Ishikawa (cell line): ENCODE measurements around the gene FKBP9.

DNA sequence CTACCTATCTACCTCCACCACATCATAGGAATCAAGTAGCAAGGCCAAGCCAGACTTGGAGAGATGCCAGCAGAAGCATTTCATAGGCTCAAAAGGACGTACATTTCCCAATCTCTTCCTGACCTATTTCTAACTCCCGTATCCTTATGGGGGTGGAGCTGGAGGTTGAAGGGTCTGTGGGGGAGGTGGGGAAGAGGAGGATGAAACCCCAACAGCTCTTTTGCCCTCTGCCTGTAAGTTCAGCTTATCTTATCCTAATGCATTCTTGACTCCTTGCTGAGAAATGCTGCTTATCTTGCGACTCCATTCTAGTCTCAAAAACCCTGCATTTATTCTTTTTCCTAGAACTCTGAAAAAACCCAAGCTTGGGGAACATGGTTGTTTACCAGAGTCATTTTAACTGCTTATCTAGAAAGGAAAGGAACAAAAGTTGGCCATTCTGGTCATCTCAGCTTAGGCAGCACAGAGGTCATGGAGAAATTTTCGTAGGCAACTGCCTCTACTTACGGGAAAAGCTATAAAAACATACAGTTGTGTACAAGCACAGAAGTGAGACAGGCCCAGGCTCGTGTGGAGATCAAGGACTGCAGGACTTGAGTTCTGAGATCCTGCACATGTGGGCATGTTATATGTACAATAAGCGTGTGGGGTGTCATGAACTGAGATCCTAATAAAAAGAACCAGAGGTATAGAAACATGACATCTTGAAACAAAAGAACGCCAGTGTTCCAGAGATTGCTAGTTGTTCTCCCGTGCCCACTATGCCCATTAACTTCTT, 9.4 kb downstream of the INMT start:
- RRBS, result no CpG with 5 or more reads among the region's 9 CpGs

- RRBS, result no CpG with 5 or more reads among the region's 7 CpGs
These were observed 43.6 kb downstream of the MINDY4 start for GRCh38 chr7:30814521-30815599.

DNA sequence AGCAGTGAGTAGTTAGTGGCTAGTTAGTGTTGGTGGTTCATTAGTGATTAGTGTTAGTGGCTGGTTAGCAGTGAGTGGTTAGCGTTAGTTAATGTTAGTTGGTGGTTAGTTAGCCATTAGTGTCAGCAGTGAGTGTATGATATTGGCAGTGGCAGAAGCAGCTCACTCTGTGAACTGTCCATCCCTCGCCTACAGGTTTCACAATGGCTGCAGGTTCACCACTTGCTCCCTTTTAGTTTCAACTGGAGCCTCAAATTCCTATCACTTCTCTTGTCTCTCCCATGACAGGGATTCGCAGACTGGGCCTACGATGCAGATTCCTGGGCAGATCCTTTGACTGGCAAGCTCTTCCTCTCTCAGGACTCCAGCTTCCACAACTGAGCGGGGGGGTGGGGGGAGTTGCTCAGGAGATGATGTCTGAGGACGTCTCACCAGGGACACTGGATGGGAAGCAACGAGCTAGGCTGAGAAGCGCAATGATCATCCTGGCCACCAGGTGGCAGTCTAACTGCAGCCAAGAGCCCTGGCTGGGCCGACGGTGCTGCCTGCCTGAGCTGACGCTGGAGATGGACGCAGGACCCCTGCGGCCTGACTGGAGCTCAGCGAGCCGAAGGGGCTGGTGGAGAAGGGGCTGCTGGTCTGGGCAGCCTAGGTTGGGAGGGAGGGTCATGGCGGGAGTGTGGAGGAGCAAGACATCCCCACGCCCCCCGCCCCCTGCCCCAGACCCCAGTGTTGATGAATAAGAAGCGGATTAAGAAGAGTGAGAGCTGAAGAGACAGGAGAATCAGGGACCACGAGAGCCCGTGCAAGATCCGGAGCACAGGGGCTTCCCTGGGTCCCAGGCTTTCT, 19.8 kb downstream of the GHRHR start:
- RRBS, result 5% methylated on average over 1 of the region's 22 CpGs

DNA sequence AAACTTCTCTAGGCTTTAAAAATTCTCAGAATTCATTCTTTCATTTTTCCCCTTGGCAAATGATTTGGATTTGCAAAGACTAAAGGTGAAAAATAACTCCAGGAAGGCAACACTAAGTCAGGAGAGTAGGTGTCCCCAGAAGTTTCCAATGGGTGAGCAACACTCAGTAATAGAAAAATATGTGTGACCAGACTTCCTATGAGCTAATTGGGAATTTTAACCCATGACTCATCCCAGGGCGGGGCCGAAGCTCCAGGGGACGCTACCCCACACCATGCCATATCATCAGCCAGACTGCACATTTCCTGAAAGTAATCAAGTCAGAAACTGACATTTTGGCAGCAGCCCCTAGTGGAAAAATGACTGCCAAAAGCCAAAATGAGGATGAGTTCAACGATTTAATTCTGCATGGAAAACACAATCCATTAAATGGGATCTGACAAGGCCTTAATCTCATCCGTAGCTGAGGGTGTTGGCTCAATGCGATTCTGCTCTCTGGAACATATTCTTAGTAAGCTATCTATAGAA, 92.9 kb upstream of the PDE1C start:
- RRBS, result no CpG with 5 or more reads among the region's 6 CpGs

GRCh38 chr7:32205530-32205872, 135.3 kb upstream of the PDE1C start:
- RRBS, result no CpG with 5 or more reads among the region's 3 CpGs

DNA sequence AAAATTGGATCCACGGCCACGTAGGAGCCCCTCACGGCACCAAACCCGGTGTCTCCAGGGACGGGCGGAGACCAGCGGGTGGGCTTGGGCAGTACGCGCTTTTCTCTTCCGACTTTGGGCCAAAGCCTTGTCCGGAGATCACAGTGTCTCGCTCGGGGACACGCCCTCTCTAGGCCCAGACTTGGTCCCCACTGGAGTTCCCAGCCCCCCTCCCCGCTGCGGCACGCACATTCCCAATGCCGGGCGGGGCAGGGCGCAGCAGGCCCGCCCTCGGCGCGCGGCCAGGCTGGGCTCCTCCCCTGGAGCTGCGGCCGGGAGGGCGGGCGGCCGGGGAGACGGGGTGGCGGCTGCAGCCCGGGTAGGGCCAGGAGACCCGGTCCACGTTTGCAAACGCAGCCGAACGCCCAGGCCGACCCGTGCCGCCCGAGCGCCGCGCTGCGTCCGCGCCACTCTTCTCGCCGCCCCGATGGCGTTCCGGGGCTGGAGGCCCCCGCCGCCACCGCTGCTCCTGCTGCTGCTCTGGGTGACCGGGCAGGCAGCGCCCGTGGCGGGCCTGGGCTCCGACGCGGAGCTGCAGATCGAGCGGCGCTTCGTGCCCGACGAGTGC, at the start of gene FKBP9:
Gene FKBP9 (plus strand): TSS at position 333 of the 607 bp plus-strand sequence.
- RRBS, result 2% methylated on average over 37 of the region's 69 CpGs

DNA sequence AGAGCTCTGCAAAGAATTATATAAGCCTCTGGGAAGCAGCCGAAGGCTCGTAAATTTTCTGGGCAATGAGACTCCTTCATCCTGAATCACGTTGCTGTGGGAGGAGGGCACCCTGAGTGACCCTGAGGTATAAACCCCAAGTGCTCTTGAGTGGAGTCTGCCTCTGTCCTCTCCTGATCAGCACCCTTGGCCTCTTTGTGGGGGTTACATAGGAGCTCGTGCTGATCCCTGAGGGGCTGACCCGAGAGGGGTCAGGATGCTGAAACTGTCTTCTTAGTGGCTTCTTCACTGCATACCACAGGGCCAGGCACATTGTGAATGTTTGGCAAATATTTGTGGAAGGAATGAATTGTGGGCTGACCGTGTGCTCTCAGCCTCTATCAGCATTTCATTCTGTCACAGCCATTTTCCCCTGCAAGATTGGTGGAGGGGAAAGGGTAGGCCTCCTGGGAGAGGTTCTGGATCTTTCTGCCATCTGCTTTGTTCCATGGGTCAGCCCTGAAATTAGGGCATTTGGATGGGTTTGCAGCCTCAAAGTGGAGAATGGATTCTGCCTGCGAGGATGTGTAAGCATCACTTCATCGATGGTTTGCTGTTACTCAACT, 34.1 kb downstream of the FKBP9 start:
- RRBS, result no CpG with 5 or more reads among the region's 8 CpGs

GRCh38 chr7:33044283-33044754, 18.3 kb downstream of the NT5C3A start:
- RRBS, result no CpG with 5 or more reads among the region's 3 CpGs

GRCh38 chr7:33554672-33555185, 350.6 kb upstream of the BMPER start:
- RRBS, result no CpG with 5 or more reads among the region's 4 CpGs

GRCh38 chr7:35092745-35093084, 55.4 kb upstream of the DPY19L1 start:
- RRBS, result no CpG with 5 or more reads among the region's 6 CpGs

DNA sequence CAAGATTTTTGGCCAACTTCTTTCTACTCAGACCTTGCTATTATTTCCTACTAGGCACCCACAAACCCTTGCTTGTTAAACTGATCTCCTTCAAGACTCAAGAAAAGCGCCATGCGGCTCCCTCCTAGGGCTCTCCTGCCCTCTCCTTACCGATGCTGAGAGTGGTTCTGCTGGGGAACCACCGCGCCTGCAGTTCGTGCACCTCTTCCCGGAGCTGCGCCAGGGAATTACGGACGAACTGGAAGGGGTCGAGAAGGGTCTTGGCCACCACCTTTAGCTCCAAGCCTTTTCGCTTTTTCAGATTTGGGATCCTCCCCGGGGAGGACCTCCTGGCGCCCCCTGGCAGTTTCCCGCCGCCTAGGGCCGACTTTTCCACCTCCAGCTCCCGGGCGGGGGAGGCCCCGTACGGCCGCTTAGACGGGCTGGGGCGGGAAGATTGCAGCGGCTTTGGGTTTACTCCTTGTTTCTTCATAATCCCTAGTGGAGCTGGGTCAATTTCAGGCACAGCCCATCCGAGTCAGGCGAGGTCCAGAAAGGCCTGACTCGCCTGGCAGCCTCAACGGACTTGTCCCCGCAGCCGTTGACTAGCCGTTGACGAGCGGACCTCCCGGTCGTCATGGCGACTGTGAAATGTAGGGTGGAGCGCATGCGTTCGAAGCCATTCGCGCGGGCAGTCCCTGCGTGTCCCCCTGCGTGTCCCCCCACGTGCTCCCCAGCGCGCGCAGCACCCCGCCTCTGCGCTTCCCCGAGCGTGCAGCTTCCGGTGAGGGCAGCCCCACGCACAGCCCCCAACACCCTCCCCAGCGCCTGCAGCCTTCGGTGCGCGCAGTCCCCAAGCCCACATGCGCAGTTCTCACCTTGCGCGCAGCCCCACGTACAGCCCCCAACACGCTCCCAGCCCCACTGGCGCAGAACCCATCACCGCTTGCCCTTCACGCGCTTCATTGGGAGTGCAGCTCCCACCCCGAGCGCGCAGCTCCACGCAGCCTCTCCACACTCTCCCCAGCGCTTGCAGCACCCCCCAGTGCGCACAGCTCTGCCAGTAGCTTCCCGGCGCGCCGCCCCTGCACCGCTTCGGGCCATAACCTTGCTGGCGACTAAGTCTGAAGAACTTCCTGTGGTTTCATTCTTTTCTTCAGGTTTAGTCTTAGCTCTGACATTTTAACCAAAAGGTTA, 67.9 kb downstream of the TBX20 start:
- RRBS, result no CpG with 5 or more reads among the region's 81 CpGs

GRCh38 chr7:35418754-35419396, 165.0 kb upstream of the TBX20 start:
- RRBS, result no CpG with 5 or more reads among the region's 24 CpGs

- RRBS, result no CpG with 5 or more reads among the region's 13 CpGs
These were observed 158.6 kb downstream of the HERPUD2 start for GRCh38 chr7:35536090-35536952.

DNA sequence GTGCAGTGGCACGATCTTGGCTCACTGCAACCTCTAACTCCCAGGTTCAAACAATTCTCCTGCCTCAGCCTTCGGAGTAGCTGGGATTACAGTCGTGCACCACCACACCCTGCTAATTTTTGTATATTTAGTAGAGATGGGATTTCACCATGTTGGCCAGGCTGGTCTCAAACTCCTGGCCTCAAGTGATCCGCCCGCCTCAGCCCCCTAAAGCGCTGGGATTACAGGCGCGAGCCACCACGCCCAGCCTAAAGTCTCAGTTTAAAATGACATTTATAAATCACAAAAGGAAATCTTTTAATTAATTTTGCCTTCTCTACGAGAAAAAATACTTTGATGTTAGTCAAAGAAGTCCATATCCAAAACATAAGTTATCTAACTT, 16.6 kb downstream of the HERPUD2 start:
- RRBS, result no CpG with 5 or more reads among the region's 10 CpGs

- RRBS, result no CpG with 5 or more reads among the region's 1 CpG
These were observed 33.7 kb upstream of the HERPUD2 start for GRCh38 chr7:35728689-35729004.

- RRBS, result no CpG with 5 or more reads among the region's 42 CpGs
These were observed 820 bp upstream of the SEPTIN7 start for GRCh38 chr7:35799700-35800774.

DNA sequence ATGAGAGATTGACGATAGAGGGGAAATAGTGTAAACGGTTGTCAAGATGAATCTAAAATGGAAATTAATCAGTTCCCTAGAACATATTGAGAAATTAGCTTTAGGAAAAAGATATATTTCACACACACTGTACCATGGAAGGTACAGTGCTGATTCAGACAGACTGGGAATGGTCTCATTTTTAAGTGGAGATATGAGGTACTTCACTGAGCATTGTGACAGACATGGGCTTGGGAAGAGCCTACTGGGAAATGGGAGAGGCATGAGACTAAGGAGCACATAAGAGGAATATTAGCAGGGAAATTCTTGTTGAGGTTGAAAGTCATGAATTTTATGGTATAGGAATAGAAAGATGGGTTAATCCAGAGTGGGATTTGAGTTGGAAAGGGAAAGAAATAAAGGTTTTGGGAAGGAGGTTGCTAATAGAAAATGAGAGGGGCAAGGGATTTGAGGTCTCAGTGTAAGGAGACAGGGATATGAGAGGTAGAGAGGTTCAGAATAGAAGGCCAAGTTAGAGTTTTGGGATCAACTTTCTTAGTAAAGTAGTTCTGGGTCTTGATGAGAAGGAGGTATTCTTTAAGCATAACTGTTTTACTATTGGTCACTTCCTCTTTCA, 68.0 kb downstream of the SEPTIN7 start:
- RRBS, result no CpG with 5 or more reads among the region's 2 CpGs

DNA sequence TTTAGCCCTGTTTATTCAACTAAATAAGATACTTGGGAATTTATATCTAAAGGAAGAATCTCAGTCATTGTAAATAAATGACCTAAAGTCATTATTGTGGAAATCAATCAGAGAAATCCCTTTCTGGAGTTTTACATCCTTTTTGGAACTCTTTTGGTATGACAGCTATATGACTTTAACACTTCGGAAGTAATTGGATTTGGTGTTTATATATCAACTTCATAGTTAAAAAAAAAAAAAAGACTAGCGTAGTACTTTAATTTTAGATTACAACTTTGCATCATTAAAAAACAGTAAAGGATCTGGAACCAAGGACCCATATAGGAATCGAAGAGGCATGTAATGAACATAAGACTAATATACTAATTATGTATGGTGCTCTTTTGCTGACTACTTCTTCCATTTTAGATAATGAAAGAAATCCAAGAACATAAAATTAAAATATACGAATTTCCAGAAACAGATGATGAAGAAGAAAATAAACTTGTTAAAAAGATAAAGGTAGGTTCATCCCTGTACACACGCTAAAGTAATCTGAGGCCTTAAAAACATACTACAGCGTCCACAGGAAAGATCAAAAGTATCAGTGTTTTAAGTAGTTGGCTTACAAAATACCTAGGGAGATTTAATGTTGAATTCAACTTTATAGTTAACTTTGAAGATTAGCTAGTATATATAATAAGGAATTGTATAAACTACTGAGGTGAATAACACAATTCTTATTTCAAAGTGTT, 81.4 kb downstream of the SEPTIN7 start:
- RRBS, result no CpG with 5 or more reads among the region's 6 CpGs

DNA sequence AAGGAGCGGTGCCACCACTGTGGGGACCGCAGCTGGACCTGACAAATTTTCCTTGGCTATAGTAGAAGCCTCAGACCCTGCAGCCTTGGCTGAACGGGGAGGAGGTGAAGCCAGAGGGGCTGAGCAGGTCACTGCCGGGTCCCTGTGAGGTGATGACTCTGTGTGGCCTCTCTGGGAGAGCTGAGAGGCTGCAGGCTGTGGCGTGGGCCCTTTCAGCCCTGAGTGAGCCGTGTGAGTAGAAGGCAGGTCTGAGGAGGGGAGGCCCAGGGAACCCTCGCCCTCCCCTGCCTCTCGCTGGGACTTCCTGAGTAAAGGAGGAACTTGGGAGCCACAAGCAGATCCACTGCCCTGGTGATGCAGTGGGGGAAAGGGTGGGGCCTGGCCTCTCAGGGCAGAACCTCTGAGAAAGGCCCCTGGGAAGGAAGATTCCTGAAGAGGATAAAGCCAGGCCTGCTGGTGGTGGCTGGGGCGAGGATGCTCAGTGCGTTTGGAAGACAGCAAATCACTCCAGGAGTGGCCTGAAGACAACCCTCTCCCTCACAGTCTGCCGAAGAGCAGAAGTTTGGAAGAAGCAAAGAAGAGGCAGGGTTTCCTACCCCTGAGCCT, 22.8 kb downstream of the EEPD1 start:
- RRBS, result no CpG with 5 or more reads among the region's 11 CpGs

GRCh38 chr7:36302936-36303883, 63.8 kb downstream of the MATCAP2 start:
- RRBS, result no CpG with 5 or more reads among the region's 8 CpGs